ENCODE results near the gene RNF141.

GRCh38 chr11:10450722-10451491, 4.2 kb upstream of the AMPD3 start:
- RRBS, result 2% methylated on average over 19 of the region's 63 CpGs
CAGE:
- cytosol, long polyA plus RNA, result no peak
- long polyA plus RNA, result no peak
- nucleus, long polyA plus RNA, result no peak

DNA sequence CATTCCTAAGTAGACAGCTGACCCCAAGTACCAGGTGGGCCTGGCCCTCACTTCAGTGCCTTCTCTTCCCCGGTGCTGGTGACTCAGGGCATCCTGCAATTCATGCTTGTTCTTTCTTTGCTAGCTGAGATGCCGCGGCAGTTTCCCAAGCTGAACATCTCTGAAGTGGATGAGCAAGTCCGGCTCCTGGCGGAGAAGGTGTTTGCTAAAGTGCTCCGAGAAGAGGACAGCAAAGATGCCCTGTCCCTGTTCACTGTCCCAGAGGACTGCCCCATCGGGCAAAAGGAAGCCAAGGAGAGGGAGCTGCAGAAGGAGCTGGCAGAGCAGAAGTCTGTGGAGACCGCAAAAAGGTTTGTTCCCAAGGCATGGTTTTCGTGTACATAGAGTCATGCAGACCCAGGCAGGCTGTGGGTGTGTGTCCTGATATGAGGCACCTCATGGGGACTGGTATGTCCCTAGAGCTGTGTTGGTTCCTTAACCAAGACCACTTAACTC, 6.4 kb downstream of the AMPD3 start:
- RRBS, result 100% methylated on average over 1 of the region's 9 CpGs
CAGE:
- cytosol, long polyA plus RNA, result no peak
- long polyA plus RNA, result no peak
- nucleus, long polyA plus RNA, result no peak

DNA sequence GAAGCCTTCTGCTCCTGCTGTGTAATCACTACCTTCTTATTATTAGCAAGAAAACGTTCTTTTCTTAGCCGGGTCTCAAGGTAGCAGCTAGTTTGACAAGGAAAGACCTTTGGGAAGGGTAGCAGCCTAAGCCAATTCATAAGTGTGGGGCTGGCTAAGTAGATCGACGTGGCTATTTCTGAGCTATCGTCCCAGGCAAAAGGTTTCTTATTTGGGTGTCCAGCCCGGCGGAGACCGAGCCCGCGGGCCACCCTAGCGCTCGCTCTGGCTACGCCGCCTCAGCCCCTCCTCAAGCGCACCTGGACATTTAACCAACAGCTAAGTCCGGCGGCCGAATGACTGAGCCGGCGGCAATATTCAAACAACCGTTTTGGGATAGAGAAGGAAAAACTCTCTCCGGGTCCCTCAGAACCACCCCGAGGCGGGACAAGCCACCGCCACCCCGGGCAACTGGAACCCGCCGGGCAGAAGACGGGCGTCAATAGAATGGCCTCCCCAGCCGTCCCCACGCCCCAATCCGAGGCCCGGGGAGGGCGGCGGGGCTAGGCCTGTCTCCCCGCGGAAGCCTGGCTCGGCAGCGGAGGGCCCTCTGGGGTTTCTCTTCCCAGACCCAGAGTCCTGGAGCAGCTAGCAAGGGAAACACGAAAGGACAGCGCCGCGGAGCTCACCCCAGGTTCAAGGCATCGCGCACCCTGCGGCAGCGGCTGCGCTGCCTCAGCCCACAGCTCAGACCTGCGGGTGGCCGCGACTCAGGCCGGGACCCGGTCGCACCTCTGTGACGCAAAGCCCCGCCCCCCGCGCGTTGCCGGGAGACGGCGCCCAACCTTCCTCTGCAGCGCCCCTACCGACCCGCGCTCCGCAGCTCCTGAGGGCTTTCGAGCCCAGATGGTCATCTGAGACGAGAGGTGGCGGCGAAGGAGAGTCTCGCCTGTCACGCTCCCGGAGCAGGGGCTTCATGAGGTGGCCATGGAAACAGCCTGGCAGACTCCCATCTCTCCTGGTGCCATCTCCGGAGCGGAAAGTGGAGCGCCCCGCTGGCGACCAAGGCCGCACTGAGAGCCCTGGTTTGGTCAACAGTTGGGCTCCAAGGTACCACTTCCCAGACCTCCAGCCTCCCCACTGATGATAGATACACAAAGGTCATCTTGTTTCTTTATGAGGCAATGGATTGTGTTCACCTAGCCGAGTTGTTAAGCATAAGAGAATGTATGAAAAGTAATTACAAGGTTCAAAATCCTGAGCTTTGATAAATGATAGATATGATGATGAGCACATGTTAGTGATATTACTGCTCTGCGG, at the start of gene RNF141:
Gene RNF141, minus strand, starts transcription at position 734 of the 1,299 bp plus-strand sequence.
- RRBS, result 1% methylated on average over 30 of the region's 83 CpGs
CAGE:
- cytosol, long polyA plus RNA, result start-site peak on the minus strand centred at position 723 of the sequence, 61 bp wide, 417 reads
- long polyA plus RNA, result start-site peak on the minus strand centred at position 717 of the sequence, 48 bp wide, 222 and 367 reads in 2 replicates
- nucleus, long polyA plus RNA, result start-site peak on the minus strand centred at position 715 of the sequence, 53 bp wide, 448 reads; start-site peak on the plus strand centred at position 850 of the sequence, 85 bp wide, 8 reads

DNA sequence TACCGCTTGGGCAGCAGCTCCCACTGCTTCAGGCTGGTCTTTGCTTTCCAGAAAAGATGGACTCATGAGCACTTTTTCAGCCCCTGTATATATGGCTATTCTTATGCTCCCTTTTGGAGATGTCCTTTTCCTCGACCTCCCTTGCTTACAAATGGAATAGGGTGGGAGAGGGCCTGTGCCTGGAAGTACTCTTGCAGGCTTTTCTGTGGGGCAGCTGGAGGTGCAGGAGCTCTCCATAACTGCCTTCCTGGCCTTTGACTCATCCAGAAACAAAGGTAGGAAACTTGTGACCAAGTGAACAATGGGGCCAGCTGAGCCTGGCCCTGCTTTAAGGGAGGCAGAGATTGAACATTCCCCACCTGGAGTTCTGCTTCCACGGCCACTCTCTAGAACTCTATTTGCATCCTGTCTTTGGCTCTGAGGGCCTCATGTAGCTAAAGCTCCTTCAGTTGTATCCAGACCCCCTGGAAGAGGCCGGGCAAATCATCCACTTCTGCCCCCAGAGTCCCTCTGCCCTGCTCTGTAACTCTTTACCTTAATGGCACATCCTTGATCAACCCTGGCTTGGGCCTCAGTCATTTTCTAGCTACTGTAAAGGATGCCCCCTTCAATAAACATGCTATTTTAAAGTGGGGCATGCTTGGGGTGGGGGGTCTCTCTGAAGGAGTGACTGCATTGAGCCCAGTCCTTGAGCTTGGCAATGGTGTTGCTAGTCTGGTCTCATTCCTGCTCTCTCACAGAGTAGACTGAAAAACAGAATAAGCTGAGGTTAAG, 5.2 kb upstream of the LYVE1 start:
- RRBS, result no CpG with 5 or more reads among the region's 4 CpGs
CAGE:
- cytosol, long polyA plus RNA, result no peak
- long polyA plus RNA, result no peak
- nucleus, long polyA plus RNA, result no peak

DNA sequence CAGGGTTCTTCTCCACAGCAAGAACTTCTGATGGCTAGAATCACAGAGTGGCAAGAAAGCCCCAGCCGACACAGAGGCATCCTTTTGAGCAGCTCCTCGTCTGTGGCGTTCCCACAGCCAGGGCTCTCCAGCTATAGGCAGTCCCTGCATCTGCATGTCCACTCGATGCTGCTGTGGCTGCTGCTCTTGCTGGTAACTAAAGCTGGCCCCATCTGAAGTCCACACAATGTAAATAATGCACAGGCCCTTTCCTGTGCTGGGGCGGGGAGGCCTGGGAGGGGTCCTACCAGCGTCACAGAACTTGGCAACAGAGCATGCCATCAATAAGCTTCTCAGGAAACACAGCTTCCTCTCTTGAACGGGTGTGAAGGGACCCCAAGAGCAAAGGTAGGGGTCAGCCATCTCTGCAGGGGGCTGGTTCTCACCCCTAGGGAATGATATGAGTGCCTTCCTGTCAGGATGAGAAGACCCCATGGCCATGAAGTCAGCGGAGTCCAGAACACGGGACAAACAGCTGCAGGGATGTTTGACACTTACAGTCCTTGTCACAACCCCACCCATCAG, 39.0 kb upstream of the LYVE1 start:
- RRBS, result no CpG with 5 or more reads among the region's 9 CpGs
CAGE:
- cytosol, long polyA plus RNA, result no peak
- long polyA plus RNA, result no peak
- nucleus, long polyA plus RNA, result no peak

DNA sequence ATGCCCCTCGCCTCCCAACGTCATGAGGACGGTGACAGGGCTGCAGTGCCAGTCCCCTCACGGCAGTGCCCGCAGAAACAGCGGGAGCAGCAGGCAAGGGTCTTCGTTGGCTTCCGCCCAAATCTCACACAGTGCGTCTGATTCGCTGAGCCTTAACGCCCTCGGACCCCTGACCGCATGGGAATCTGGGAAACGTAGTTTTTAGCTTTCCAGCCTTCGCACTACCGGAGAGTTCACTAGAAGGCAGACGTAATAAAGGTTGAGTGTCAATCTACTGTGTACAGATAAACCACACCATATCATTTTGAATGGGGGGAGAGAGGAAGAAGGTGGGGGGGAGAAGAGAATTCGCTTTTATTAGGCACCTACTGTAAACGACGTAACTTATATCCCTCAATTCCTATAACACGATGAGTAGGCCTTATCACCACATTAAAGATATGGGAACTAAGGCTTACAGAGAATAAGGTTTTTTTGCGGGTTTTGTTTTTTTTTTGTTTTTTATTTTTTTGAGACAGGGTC, 21.8 kb upstream of the CTR9 start:
- RRBS, result no CpG with 5 or more reads among the region's 22 CpGs
CAGE:
- cytosol, long polyA plus RNA, result start-site peak on the minus strand centred at position 64 of the sequence, 56 bp wide, 18 reads
- long polyA plus RNA, result start-site peak on the minus strand centred at position 126 of the sequence, 15 bp wide, 35 and 36 reads in 2 replicates
- nucleus, long polyA plus RNA, result no peak

GRCh38 chr11:10778498-10779007, 27.5 kb downstream of the CTR9 start:
- RRBS, result 93% methylated on average over 4 of the region's 15 CpGs
CAGE:
- cytosol, long polyA plus RNA, result no peak
- long polyA plus RNA, result no peak
- nucleus, long polyA plus RNA, result no peak

DNA sequence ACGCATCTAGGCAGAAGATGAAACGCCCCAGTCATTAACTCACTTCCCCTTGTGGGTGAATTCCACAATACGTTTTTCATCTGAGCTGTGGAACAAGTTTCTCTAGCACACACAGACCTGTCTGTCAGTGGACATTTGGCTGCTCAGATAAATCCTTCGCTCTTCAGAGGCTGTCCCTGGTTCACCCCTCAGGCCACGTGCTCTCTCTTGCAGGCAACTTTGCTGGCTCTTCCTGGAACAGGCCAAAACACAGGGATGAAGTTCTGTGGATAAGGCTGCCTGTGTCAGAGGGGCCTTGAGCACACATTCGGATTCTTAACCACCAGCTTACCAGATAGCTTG, 42.1 kb upstream of the ZBED5 start:
- RRBS, result no CpG with 5 or more reads among the region's 6 CpGs
CAGE:
- cytosol, long polyA plus RNA, result no peak
- long polyA plus RNA, result no peak
- nucleus, long polyA plus RNA, result no peak

DNA sequence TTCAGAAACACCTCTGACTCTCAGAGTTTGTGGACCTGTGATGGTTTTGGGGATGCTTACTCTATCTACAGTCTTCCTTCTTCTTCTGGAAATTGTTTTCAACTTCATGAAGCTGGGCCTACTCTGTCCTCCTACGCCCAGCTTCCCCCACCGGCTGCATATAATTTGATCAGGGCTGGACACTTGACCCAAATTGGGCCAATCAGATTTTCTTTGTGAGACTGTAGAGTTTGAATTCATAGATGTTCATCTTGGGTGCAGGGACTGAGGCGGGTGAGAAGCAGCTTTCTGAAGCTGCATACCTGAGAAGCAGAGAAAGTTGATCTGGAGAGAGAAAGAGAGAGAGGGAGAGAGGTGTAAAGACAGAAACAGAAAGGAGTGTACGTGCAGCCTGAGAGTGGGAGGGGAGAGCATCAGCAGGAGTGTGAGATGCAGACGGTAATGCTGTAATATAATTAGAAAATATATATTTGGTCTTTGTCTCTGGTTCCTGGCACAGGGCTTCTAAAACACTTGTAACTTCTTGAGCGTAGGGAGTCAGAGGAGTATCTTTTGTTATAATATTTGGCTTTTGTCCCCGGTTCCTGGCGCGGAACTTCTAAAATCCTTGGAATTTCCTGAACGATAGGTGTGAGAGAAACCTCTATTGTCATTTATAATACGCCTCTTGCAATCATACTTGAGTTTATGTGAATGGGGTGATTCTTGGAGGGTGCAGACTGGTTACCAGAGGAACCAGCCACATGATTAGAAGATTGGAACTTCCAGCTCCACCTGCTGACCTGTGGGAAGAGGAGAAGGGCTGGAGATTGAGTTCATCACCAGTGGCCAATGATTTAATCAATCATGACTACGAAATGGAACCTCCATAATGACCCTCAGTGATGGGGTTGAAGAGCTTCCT, 53.9 kb upstream of the ZBED5 start:
- RRBS, result no CpG with 5 or more reads among the region's 12 CpGs
CAGE:
- cytosol, long polyA plus RNA, result no peak
- long polyA plus RNA, result no peak
- nucleus, long polyA plus RNA, result no peak

- RRBS, result no CpG with 5 or more reads among the region's 14 CpGs
CAGE:
- cytosol, long polyA plus RNA, result no peak
- long polyA plus RNA, result no peak
- nucleus, long polyA plus RNA, result no peak
These were observed 203.1 kb downstream of the CSNK2A3 start for GRCh38 chr11:11149549-11150776.

GRCh38 chr11:11156432-11156830, 196.6 kb downstream of the CSNK2A3 start:
- RRBS, result no CpG with 5 or more reads among the region's 13 CpGs
CAGE:
- cytosol, long polyA plus RNA, result no peak
- long polyA plus RNA, result no peak
- nucleus, long polyA plus RNA, result no peak

DNA sequence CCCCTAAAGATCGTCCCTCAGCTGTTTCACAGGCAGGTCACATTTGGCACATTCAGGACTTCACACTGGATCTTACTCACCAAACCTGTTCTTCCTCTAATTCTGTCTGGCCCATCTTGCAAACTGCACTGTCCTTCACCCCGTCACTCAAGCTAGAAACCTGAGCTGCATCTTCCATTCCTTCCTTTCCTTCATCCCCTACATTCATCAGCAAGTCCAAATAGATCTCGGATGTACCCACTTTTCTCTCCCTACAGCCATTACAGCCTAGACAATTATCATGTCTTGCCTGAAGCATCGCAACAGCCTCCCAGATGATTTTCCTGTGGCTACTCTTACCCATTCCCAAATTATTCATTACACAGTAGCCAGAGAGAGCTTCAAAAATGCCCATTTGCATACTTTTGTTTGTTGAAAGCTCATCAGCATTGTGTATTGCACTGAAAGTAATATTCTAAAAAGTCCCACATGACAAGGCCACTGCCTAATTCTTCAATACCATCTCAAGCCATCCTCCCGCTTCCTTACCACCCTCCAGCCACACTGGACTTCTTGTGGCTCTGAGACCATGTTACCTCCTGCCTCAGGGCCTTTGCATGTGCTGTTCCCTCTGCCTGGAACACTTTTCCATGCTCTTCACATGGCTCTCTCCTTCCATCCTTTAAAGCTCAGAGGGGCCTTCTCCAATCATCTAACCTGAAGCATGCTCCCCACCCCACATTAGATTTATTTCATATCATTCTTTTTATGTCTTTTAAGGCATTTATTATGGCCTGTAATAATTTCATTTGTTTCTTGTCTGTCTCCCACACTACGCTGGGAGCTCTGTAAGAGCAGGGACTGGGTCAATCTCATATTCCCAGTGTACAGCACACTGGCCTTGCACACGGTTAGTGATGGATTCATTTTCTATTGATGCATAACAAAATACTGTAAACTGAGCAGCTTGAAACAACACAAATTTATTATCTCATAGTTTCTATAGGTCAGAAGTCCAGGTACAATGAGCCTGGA, 61.1 kb upstream of the CSNK2A3 start:
- RRBS, result no CpG with 5 or more reads among the region's 7 CpGs
CAGE:
- cytosol, long polyA plus RNA, result no peak
- long polyA plus RNA, result no peak
- nucleus, long polyA plus RNA, result no peak

DNA sequence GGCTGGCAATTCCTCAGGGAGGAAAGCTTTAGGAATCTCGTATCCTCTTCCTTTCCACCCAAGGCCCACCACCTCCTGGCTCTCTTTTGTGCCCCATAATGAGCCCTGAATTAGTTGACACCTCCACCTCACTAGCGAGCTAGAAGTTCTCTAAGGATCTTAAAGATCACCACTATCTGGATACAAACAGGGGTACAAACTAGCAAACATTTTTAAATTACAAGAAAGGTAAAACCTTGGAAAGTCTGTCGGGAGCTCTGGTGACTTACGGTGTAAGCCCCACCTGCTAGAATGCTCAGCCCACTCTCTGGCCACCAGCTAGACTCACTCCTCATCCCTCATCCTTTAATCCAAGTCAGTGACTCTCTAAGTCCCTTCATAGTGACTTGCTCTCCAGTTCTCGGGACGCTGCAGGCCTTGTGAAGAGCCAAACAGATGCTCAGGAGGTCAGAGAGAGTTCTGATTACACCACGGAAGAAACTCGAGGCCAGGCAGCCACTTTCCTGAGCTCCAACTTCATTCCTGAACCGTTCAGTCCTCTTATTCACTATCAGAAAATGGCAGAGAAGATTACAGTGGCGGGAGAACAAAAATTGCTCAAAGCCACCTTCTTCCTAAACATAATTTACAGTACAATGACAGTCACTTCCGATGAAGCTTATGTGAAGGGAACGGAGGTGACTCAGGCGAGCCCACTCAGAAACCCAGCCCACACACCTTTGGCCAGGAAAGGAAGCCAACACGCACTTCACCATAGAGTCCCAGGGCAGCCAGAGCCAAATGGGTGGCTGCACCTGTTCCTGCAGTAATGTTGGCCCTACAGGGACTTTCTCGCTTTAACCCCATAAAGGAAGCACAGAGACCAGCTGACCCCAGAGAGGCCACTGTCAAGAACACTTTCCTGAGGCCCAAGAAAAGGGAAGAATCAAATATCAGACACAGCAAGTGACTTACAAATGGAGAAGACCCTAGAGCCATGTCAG, 100.4 kb downstream of the GALNT18 start:
- RRBS, result no CpG with 5 or more reads among the region's 15 CpGs
CAGE:
- cytosol, long polyA plus RNA, result no peak
- long polyA plus RNA, result no peak
- nucleus, long polyA plus RNA, result no peak

DNA sequence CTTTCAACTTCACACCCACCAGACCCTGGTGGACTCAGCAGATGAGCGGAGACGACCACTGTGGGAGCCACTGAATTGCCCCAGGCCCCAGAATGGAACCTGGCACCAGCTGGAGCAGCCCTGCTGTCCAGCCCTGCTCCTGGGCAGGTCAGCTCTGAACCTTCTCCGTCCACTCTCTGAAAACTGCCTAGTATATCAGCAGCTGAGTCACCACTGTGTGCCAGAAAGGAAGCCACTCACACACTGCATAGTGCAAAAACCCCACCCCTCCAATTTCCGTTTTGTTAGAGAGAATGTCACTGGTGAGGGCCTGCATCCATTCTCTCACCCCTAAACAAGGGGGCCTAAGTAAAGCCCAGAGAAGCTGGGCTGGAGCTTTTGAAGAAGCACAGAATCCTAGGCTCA, 44.6 kb downstream of the GALNT18 start:
- RRBS, result no CpG with 5 or more reads among the region's 4 CpGs
CAGE:
- cytosol, long polyA plus RNA, result no peak
- long polyA plus RNA, result no peak
- nucleus, long polyA plus RNA, result no peak

DNA sequence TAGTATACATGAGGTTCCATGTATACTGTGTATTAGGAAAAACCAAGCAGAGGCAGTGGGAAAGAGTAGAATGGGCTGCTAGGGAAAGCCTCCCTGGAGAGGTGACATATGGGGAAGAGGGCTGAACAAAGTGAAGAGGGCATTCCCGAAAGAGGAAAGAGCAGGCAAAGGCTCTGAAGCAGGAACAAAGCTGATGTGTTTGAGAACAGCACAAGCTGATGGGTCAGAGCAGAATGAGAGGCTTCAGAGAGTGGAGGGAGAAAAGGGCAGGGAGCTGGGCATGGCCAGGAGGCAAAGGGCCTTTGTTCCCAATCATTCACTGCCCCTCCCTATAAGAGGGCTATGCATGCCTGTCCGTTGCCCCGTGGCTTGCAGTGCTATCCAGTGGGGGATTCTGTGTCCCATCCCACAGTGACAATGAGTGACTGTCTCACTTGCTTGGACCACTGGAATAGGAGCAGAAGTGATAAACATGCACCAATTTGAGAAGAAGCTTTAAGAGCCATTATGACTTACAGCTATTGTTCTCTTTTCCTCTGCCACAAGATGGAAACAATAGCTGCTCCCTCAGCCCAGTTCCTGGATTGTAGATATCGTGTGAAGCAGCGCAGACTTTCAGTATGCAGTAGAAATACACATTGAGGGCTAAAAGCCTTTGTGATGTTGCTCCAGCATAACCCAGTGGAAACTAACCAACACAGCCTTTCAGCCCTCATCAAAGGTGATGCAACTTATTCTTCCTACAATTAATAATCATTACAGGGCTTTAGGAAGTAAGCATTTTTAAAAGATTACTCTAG, 39.6 kb downstream of the GALNT18 start:
- RRBS, result no CpG with 5 or more reads among the region's 5 CpGs
CAGE:
- cytosol, long polyA plus RNA, result no peak
- long polyA plus RNA, result no peak
- nucleus, long polyA plus RNA, result no peak

GRCh38 chr11:11619834-11620899, 1.6 kb downstream of the GALNT18 start:
- RRBS, result 2% methylated on average over 11 of the region's 49 CpGs
CAGE:
- cytosol, long polyA plus RNA, result no peak
- long polyA plus RNA, result no peak
- nucleus, long polyA plus RNA, result no peak

GRCh38 chr11:11622681-11623226, 949 bp upstream of the GALNT18 start:
- RRBS, result no CpG with 5 or more reads among the region's 6 CpGs
CAGE:
- cytosol, long polyA plus RNA, result no peak
- long polyA plus RNA, result no peak
- nucleus, long polyA plus RNA, result no peak

DNA sequence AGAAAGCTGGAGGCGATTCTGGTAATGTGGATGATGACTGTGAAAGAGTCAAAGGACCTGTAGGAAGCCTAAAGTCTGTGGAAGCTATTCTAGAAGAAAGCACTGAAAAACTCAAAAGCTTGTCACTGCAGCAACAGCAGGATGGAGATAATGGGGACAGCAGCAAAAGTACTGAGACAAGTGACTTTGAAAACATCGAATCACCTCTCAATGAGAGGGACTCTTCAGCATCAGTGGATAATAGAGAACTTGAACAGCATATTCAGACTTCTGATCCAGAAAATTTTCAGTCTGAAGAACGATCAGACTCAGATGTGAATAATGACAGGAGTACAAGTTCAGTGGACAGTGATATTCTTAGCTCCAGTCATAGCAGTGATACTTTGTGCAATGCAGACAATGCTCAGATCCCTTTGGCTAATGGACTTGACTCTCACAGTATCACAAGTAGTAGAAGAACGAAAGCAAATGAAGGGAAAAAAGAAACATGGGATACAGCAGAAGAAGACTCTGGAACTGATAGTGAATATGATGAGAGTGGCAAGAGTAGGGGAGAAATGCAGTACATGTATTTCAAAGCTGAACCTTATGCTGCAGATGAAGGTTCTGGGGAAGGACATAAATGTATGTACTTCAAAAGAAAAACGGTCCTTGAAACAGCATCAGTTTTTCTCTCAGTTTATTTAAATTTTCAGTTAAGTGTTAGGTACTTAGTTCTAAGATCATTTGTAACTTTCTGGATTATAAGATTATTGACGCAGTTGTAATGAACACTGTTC, 65.7 kb downstream of the DKK3 start:
- RRBS, result no CpG with 5 or more reads among the region's 6 CpGs
CAGE:
- cytosol, long polyA plus RNA, result no peak
- long polyA plus RNA, result no peak
- nucleus, long polyA plus RNA, result no peak

DNA sequence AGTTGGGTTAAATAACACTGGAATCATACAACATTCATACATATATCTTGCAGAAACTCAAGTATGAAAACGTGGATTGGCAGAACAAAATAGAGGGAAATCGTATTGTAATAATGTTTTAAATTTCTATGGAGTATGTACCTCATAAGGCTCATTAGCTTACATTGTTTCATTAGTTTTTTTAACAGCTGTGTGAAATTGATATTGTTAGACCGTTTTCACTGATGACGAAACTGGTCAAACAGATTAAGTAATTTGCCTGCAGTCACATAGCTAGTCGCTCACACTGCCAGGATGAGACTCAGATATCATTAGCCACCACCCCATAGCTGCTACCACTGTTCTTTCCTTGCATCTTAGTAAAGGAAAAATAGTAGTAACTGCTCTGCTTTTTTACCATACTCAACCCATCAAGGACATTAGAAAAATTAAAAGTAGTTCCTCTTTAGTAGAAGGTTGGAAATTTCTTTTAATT, 64.0 kb downstream of the DKK3 start:
- RRBS, result no CpG with 5 or more reads among the region's 5 CpGs
CAGE:
- cytosol, long polyA plus RNA, result no peak
- long polyA plus RNA, result no peak
- nucleus, long polyA plus RNA, result no peak

GRCh38 chr11:12023171-12023579, 14.7 kb upstream of the DKK3 start:
- RRBS, result no CpG with 5 or more reads among the region's 1 CpG
CAGE:
- cytosol, long polyA plus RNA, result no peak
- long polyA plus RNA, result no peak
- nucleus, long polyA plus RNA, result no peak

Measured in H1 (cell line).